Prostate gland (tissue), 2 donors: ENCODE data around the genes FAM90A26 and USP17L13.

DNA sequence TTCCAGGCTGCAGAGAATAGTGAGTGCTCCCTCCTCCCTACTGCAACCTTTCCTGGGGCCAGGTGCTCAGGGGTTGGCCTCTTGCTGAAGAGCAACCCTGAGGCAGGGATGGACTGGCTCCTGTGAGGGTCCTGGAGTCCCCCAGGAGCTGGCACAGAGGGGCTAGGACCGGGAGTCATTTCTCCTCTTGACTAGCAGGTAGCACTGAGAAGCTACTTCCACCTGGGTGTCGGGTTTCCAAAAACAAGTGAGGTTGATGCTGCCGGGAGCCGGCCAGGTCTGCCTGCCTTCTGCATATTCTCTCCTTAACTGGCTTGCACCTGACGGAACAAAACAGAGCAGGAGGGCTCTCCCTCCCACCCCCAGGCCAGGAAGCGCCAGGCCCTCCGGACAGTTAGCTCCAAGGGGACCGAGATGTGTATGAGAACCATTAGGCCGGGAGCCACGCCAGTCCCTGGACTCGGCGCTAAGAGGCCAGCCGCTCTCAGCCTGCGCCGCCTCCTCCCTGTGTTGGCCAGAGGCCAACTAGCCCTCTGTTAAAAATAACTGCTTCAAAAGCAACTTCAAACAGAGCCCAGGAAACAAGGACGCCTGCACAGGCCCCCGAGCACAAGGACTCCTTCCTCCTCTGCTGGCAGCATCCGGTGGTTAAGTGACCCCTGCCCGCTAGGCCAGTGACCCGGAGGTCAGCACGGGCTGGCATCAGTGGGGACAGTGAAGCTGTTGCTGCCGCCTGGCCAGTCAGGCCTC is 108.1 kb downstream of the ABLIM2 start:
- PRO-cap = unidirectional peak, plus-strand start at position 566 of the sequence
- RAMPAGE, long total RNA, 2 experiments = no peak in any of the 2 experiments

DNA sequence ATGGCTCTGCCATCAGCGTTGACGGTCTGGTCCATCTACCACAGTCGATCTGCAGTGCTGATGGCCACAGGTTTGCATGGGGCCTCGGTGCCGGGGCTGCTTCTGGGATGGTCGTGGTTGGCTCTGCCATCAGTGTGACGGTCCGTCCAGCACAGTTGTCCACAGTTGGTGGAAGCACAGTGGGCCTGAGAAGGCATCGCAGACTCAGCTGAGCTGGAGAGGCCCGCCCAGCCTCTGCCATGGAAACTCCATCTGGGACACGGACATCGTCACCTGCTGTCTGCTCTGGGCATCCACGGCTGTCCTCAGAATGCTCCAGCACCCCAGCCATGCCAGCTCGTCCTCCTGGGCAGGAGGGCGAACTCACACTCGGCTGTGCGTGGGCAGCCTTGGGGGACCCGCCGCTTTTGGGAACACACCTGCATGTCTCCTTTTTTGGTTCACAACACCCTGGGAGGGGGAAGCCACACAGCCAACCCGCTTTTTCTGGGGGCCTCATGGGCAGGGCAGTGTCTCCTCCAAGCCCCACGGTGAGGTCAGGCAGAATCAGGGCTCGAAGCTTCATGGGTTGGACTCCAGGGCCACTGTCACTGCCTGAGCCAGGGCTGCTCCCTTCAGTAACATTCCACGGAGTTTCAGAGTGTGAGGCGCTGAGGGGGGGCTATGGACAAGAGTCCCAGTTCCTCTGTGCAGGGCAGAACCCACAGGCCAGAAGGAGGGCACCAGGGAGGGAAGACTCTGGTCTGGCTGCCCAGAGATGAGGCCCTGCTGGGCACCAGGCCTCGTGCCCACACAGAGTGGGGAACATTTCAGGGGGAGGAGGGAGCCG is 32.9 kb downstream of the ABLIM2 start:
- PRO-cap = no peak
- RAMPAGE, long total RNA, 2 experiments = no peak in any of the 2 experiments

- PRO-cap = unidirectional peak, minus-strand start at chr4:8183407
- RAMPAGE, long total RNA, 2 experiments = no peak in any of the 2 experiments
These were observed 16.1 kb upstream of the SH3TC1 start for GRCh38 chr4:8182916-8183533.

- PRO-cap = no peak
- RAMPAGE, long total RNA, 2 experiments = no peak in any of the 2 experiments
These were observed 22.4 kb downstream of the SH3TC1 start for GRCh38 chr4:8221380-8222042.

DNA sequence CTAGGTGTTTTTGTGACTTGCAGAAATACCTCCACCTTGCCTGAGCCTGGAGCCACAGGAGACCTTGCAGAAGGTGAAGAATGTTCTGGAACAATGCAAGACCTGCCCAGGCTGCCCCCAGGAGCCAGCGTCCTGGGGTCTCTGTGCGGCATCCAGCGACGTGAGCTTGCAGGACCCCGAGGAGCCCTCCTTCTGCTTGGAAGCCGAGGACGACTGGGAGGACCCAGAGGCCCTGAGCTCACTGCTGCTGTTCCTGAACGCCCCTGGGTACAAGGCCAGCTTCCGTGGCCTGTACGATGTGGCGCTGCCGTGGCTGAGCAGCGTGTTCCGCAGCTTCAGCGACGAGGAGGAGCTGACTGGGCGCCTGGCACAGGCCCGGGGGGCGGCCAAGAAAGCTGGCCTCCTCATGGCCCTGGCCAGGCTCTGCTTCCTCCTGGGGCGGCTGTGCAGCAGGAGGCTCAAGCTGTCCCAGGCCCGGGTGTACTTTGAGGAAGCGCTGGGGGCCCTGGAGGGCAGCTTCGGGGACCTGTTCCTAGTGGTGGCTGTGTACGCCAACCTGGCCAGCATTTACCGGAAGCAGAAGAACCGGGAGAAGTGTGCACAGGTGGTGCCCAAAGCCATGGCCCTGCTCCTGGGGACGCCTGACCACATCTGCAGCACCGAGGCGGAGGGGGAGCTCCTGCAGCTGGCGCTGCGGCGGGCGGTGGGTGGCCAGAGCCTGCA is 28.0 kb downstream of the SH3TC1 start:
- PRO-cap = no peak
- RAMPAGE, long total RNA, 2 experiments = no peak in any of the 2 experiments

GRCh38 chr4:8229358-8229659 is 30.2 kb downstream of the SH3TC1 start:
- PRO-cap = no peak
- RAMPAGE, long total RNA, 2 experiments = no peak in any of the 2 experiments

DNA sequence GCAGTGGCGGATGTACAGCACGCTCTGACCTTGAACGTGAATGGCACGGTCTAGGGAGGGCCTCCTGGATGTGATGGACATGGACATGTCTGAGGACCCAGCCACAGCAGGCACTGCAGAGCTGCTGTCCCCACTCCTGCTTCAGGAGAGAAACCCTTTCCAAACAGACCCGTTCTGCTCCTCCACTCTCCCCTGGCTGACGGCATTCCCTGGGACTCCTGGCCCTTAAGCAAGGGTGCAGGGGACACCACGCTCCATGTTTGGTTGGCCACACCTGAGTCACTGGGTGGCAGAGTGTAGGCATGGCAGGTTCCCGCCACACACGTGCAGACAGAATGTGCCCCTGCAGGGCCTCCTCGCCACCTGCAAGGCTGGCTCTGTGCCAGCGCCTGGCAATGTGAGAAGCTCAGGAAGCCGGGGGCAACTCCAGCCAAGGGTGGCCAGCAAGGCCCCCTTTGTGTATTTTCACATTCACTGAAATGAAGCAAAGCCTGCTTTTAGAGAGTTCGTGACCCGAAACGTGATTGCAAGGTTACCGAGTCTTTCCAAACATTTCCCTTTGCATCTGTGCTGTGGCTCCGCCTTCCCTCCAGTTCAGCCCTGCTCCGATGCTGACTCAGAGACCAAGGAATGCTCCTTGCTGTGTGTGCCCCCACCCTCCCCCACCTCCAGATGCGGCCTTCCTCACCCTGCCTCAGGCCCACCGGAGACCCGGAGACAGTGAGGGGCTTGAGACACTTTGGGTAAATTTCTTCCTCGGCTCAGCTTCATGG is 46.1 kb downstream of the HTRA3 start:
- PRO-cap = unidirectional peak, minus-strand start at position 198 of the sequence
- RAMPAGE, long total RNA, 2 experiments = no peak in any of the 2 experiments

- PRO-cap = no peak
- RAMPAGE, long total RNA, 2 experiments = no peak in any of the 2 experiments
These were observed 64.1 kb downstream of the ACOX3 start for GRCh38 chr4:8376472-8376814.

DNA sequence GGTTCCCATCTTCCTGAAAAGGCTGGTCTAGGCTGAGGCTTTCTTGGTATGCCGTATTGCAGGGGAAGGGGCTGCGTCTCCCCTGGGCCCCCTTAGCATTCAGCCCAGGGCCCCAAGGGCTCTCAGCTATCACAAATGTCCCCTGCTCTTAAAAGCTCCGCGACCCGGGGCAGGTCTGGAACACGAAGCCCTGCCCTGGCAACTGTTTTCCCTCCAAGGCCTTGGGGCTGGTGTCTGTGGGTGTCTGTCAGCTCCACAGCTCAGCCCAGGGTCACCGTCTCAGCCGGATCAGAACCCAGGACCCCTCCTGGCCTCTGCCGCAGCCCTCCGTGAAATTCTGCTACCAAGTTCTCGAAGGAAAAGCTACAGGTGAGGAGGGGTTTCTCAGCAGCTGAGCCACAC is 61.3 kb downstream of the ACOX3 start:
- PRO-cap = no peak
- RAMPAGE, long total RNA, 2 experiments = no peak in any of the 2 experiments

- PRO-cap = no peak
- RAMPAGE, long total RNA, 2 experiments = no peak in any of the 2 experiments
These were observed 12.8 kb downstream of the ACOX3 start for GRCh38 chr4:8427651-8428239.

DNA sequence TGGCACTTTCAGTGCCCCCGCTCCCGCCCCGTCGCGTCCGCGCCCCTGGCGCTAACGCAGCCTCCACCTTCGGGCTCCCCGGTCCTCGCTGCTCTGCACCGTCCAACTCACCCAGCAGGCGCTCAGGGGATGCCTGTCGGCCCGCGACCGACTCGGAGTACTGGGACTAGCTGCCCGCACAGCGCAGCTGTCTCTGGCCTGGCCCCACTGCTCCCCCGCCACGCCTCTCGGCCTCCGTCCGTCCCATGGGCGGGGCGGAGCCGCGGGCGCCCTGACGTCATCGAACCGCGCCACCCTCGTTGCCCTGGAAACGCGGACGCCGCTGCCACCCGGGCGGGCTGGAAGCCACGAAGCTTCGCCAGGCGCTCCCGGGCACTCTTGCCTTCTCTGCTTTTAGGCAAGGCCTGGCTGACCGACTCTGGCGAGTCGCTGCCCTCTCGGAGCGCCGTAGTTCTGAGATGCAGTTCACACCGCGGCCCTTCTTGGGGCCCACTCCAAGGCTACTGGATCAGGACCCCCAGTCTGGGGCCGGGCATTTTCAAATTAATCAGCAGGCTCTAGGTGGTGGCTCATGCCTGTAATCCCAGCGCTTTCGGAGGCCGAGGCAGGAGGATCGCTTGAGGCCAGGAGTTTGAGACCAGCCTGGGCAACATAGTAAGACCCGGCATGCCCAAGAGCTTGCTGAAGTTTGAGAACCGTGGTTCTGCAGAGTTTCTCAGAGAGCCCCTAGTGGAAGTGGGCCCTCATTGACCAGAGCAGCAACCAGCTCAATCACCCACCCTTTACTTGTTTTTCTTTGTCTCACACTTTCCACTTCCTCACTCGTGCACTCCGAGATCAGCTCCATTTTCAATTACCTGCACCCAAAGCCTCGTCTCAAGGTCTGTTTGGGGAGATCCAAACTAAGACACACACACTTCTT is 12.0 kb downstream of the ACOX3 start:
- PRO-cap = bidirectional peak, plus-strand start at position 309 of the sequence, minus-strand start at position 209 of the sequence
- RAMPAGE, long total RNA, 2 experiments = start-site peak on the minus strand in 2 of 2 experiments, centred at positions 195 to 196 of the sequence, 72 to 143 reads per replicate

GRCh38 chr4:8607305-8607747 is 14.8 kb downstream of the CPZ start:
- PRO-cap = no peak
- RAMPAGE, long total RNA, 2 experiments = no peak in any of the 2 experiments

DNA sequence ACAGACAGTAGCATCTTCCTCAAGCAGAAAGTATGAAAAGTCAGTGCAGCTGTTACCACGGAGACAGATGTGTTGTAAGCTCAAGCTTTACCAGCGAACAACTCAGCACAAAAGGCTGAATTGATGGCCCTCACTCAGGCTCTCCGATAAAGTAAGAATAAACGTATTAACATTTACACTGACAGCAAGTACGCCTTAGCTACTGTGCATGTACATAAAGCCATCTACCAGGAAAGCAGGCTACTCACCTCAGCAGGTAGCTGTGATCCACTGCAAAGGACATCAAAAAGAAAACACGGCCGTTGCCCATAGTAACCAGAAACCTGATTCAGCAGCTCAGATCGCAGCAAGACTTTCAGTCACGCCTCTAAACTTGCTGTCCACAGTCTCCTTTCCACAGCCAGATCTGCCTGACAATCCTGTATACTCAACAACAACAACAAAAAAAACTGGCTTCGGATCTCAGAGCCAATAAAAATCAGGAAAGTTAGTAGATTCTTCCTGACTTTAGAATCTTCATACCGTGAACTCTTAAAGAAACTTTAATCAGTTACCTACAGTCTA is 97.5 kb upstream of the FAM90A26 start:
- PRO-cap = no peak
- RAMPAGE, long total RNA, 2 experiments = no peak in any of the 2 experiments

- PRO-cap = no peak
- RAMPAGE, long total RNA, 2 experiments = no peak in any of the 2 experiments
These were observed at the start of gene FAM90A26 for GRCh38 chr4:9170092-9170594. Gene FAM90A26, plus strand, starts transcription at chr4:9170409.

- PRO-cap = no peak
- RAMPAGE, long total RNA, 2 experiments = no peak in any of the 2 experiments
These were observed at the start of gene USP17L13 for GRCh38 chr4:9224655-9225176. Gene USP17L13, plus strand, starts transcription at chr4:9224896.

DNA sequence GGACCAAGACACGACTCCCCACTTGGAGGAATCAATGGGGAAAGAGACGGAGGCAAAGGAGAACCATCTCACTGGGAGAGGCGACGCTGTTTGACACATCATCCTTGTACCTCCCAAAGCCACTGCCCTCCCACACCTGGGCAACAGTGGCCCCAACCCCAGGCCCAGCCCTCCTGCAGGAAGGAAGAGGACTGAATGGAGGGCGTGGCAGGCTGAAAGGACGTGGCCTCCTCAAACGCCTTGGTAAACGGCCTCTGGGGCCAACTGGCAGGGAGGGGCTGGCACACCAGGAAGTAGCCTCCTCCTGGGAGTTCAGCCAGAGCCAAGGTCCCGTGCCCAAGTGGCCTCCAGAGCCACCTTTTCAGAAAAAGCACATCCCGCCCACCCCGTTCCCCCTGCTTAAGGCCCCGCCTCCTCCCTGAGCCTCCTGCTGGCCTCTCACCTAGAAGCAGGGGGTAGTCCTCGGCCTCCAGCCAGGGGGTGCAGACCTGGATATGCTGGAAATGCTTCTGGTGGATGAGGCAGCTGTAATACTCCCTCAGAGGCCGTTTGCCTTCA is 74.2 kb upstream of the DRD5 start:
- PRO-cap = no peak
- RAMPAGE, long total RNA, 2 experiments = no peak in any of the 2 experiments

GRCh38 chr4:9947371-9948141 is 73.7 kb downstream of the SLC2A9 start:
- PRO-cap = no peak
- RAMPAGE, long total RNA, 2 experiments = no peak in any of the 2 experiments

- PRO-cap = no peak
- RAMPAGE, long total RNA, 2 experiments = no peak in any of the 2 experiments
These were observed 38.7 kb downstream of the WDR1 start for GRCh38 chr4:10077908-10078265.

GRCh38 chr4:10092220-10093360 is 24.0 kb downstream of the WDR1 start:
- PRO-cap = no peak
- RAMPAGE, long total RNA, 2 experiments = no peak in any of the 2 experiments

DNA sequence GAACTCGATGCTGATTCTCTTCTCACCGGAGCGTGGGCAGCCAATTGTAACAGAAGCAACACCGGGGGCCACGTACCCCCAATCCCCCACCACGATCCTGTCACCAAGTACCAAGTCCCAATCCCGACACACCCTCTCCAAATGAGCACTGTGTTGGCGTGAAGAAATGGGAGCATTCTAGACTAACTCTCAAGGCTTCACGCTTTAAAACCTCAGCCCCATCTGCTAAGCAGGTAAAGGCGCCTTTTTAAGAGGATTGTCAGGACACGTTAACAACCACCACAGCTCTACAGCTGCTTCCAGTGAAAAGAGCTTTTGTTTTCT is 16.8 kb downstream of the WDR1 start:
- PRO-cap = no peak
- RAMPAGE, long total RNA, 2 experiments = no peak in any of the 2 experiments